ENCODE data around the gene SLC35G4.

DNA sequence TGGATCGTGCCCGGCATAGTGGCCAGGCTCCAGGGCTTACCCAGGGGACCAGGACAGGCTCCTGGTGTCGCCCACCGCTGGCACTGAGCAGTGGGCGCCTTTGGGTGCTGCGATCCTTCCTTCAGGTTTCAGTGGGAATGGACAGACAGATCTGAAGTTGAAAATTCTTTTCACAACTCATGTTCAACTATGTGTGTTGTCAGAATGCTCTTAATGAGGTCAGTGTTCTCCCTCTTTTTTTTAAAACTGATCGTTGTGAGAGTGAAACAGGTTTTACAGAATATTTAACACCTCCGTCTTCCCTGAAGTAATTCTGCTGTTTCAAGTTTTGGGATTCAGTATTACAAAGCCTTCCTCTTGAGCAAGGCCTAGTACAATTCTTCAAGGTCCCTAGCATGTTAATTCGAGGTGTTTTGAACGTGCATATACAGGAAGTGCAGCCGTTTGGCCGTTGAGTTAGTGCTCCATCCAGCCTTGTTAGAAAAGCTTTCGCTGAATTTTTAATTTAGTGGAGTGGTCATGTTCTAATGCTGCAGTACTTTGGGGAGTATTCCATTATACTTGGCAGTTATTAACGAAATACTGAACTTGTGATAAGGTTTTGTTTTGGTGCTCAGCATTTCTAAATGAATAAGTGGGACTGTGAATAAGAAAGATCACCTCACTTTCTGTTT lies 893 bp downstream of the RALBP1 start:
- RRBS, 2 experiments = 9% methylated on average over 2 of the region's 14 CpGs; no CpG with 5 or more reads in 1 of the 2 experiments

DNA sequence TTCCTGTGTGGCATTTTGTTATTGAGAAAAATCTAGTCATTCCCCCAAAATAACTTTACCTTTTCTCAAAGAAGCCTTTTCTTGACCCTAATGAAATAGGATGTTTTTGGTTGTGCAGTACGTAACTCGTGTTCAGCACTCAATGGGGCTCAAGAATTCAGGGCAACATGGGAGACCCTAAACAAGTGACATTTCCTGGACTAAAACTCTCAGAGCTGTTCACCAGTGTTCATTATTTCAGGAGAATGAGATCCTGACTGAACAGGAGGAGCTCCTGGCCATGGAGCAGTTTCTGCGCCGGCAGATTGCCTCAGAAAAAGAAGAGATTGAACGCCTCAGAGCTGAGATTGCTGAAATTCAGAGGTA lies 57.8 kb downstream of the RALBP1 start:
- RRBS, 2 experiments = no CpG with 5 or more reads among the region's 5 CpGs

DNA sequence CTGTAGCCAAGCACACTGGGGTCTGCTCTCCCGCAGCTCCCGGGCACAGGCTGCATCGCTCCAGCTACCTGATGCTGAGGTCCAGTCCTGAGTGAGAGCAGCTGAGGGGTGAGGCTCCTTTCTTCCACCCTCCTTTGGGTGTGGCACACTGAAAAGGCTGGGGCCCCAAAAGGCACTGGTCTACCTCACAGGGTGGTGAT lies 33.8 kb downstream of the PPP4R1 start:
- RRBS, 2 experiments = no CpG with 5 or more reads among the region's 3 CpGs

DNA sequence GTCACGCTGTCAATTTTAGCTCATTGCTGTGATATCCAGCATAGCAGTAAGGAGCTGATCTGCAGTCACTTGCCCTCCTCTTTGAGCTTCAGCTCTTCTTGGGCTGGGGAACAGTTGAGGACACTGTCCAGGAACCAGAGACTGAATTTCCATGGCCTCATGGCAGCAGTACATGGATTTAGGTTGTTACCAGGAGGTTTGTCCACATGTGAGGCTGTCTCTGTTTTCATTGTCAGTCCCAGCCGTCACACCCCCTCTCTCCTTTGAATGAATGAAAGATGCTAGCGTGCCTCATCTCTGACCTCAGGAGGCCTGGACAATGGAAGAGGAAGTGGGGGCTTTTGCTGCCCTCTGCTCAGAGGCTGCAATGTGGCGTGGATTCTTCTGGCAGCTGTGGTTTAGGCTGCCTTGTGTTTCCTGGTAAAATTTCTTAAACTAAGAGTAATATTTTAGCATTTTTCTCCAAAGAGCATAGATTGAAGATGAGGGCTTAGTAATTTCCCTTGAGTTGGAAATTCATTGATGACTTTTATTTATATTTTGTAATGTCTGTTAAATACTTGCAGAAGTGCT lies 47.5 kb downstream of the RAB31 start:
- RRBS, 2 experiments = no CpG with 5 or more reads among the region's 4 CpGs

- RRBS, 2 experiments = no CpG with 5 or more reads among the region's 24 CpGs
Measured at GRCh38 chr18:9770864-9771940, 63.1 kb downstream of the RAB31 start.

GRCh38 chr18:9845492-9845907 lies 40.3 kb upstream of the TXNDC2 start:
- RRBS, 2 experiments = no CpG with 5 or more reads among the region's 6 CpGs

- RRBS, 2 experiments = 1 to 5% methylated on average over 43 of the region's 100 CpGs
Measured at GRCh38 chr18:9914428-9915468, 932 bp downstream of the VAPA start.

DNA sequence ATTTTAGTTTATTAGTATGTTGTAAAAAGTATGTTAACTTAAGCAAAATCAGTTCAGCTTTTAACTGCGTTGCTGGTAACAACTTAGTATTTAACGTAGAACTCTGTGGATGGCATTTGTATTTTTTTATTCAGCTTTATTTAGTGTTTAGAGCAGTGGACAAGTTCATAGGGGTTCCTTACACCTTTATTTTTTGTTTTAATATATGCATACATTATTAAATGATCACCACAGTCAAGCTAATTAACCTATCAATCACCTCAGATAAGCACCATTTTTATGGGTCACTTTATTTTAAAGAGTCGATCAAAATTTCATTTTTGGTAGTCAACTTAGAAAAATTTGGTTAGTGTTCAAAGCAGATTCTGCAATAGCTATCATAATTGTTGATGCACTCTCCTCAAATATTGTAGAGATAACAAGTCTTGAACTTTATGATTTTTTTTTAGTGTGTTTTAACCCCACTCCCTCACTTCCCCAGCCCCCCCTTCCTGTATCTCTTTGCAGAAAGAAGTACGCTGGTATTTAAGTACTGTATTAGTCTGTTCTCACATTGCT lies 28.3 kb downstream of the VAPA start:
- RRBS, 2 experiments = no CpG with 5 or more reads among the region's 4 CpGs

DNA sequence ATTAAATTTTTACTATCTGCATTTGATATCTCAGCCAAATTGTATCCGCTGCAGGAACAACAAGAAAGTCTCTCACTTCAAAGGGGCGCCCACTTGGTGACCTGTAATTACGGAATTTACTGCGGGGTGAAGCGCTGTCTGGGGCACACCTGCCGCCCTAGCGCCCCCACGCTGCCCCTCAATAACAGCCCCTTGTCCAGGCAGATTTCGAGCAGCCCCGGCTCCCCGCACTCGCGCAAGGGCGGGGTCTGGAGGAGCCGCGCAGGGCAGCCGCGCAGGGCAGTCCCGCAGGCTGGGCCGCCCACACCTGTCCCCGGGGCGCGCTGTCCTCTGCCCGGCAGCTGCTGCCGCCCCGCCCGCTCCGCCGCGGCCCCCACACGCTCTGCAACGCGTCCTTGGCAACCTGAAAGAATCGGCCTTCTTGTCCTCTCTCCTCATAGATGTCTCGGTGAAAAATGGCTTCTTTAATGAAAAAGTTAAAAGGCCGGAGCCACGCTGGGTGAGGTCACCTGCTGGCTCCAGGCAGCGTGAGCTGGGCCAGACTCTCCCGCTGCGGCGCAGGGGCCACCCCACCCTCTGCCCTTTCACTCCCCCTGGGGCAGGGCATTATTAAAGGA lies 218.0 kb downstream of the VAPA start:
- RRBS, 2 experiments = 6 to 8% methylated on average over 8 of the region's 41 CpGs

DNA sequence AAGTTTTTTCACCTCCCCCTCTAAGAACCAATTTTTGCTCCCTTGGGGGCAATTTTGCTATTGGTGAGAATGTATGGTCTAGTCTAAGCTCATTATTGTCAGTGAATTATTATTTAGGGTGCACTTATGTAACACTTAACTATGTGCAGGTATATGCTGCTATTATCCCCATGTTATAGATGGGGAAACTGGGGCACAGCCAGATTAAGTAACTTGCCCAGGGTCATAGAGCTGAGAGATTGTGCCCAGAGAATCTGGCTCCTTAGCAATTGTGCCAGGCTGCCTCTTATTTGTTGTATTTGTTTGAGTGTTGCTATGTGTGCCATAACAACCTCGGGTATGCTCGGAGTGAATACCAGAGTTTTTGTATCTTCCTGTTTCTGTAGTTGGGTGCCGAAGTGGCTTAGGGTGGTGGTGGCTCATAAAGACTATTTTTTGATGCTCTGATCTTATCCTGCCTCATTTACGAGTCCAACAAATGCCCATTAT lies 4.5 kb upstream of the APCDD1 start:
- RRBS, 2 experiments = no CpG with 5 or more reads among the region's 4 CpGs

GRCh38 chr18:11147244-11147931 lies 2.0 kb downstream of the PIEZO2 start:
- RRBS, 2 experiments = 80% methylated on average over 2 of the region's 31 CpGs; no CpG with 5 or more reads in 1 of the 2 experiments

DNA sequence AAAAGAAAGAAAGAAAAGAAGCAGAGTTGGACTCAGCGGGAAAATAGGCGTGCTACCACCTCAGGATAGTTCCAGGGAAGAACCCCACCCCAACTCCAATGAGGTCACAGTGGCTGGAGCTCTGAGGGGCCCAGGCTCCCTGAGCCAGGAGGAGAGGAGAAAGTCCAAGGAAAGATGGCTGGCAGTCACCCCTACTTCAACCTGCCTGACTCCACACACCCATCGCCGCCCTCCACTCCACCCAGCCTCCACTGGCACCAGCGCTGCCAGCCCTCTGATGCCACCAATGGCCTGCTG lies at the start of gene SLC35G4:
TSS of gene SLC35G4 (plus strand) at position 175 of the 297 bp plus-strand sequence.
- RRBS, 2 experiments = no CpG with 5 or more reads among the region's 5 CpGs

GRCh38 chr18:11760754-11761295 lies 71.8 kb downstream of the GNAL start:
- RRBS, 2 experiments = no CpG with 5 or more reads among the region's 8 CpGs

- RRBS, 2 experiments = no CpG with 5 or more reads among the region's 11 CpGs
Measured at GRCh38 chr18:11840291-11841050, 10.7 kb upstream of the CHMP1B start.

- RRBS, 2 experiments = no CpG with 5 or more reads among the region's 13 CpGs
Measured at GRCh38 chr18:11907548-11908004, 541 bp downstream of the MPPE1 start.

DNA sequence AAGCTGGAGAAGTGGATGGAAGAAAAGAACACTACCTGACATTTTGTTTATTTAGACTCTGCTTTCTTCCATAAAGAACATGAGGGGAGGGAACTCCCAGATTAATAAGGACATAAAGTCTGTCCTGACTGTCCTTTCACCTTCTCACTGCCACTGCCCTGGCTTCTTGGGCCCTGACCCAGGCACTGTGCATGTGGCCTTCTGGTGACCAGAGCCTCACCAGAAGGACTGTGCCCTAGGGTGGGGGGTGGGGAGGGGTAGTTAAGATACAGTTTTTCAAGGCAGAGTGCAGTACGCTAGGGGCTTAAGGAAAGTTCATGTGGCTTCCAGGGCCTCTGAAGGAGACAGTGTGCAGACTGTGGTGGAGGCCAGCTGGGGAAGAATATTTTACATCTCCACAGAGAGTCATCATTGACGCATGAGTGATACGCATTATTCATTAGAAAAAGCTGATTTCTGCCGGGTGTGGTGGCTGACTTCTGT lies 4.6 kb upstream of the IMPA2 start:
- RRBS, 2 experiments = no CpG with 5 or more reads among the region's 4 CpGs

DNA sequence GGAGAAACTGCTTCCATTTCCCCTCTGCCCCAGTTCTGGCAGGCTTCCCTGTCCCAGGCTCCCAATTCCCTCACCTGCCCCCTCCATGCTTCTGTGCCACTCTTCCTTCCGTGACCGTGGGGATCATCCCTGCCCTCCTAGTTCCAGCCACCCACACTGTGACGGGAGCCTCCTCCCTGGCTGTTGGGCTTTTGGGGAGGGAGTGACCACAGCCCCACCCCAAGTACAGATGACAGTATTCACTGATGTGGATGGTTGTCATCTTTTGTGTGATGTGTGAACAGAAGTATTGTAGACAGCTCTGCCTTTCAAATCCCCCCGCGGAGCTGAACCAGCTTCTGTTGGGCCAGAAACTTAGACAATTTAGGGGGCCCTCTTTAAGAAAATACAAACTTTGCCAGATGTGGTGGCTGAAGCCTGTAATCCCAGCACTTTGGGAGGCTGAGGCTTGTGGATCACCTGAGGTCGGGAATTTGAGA lies 2.9 kb downstream of the IMPA2 start:
- RRBS, 2 experiments = no CpG with 5 or more reads among the region's 6 CpGs

DNA sequence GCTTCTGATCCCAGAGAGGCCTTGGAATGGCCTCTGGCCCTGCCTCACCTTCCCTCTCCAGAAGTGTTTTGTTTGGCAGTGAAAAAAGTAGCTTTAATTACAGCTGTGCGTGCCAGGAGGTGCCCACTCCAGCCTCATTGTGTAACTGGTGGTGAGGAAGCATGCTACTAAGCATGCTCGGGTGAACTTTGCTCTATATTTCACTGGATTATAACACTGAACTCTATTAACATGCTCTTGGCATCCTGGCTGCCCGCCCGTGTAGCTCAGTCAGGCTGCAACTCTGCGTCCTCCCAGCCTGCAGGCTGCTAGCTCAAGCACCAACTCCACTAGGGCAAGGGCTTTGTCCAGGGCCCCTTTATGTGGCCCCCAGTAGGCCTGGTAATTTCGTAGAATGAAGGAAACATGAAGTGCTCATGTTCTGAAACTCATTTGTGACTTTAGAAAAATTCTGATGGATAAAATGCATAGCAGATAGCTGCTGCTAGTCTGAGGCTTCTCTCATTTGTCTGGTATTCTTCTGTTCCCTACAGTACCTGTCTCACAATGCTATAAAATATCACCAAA lies 34.4 kb downstream of the IMPA2 start:
- RRBS, 2 experiments = no CpG with 5 or more reads among the region's 6 CpGs

- RRBS, 2 experiments = 2 to 7% methylated on average over 32 of the region's 75 CpGs
Measured at GRCh38 chr18:12038607-12039579, 54.8 kb upstream of the ANKRD62 start.

DNA sequence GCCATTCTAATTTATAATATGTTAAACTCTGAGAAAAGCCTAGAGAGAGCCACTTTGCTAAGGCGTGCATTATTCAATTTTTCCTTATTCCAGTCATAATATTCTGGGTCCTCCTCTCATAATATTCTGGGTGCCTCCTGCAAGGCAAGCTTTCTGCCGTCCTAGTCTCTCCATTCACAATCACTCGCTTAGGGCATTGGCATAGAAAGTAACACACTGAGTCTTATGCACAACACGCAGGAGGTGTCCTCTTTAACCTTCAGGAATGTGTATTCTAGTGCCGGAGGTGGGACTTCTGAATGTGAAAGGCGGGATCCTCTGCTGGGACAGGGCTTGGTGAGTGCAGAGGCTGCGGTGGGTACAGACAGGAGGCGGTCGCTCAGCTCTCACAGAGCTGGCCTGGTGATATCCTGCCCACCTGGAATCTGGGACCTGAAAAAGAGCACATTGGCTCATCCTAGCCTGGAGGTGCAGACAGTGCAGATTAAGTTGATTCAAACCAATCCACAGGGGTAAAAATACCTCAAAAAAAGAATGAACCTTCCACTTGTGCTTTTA lies 19.3 kb upstream of the TUBB6 start:
- RRBS, 2 experiments = no CpG with 5 or more reads among the region's 9 CpGs